Ishikawa (cell line): ENCODE data around the gene FAM114A1.

DNA sequence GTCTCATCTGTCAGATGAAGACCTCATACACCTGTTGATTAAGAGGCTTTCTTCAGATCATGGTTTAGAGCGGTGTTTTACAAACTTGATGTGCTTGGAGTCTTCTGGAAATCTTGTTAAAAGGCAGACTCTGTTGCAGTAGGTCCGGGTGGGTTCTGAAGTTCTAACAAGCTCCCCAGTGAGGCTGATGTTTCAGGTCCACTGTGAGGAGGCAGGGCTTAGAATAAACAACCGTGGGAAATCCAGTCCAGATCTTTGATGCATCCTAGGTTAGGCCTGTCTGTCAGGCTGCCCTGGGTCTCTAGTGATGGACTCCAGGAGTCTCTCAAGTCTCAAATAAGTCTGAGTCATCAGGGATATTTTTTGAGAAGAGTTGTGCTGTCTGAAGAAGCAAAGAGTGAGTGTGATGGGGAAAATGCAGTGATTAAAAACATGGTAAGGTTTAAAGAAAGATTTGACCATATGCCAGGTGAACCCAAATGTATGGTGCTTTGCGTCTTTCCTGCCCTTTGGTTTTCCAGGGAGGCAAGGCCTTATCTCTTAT, 100.6 kb downstream of the PTTG2 start:
- RRBS: no CpG with 5 or more reads among the region's 4 CpGs

GRCh38 chr4:38086431-38086832, 126.2 kb downstream of the PTTG2 start:
- RRBS: no CpG with 5 or more reads among the region's 5 CpGs

GRCh38 chr4:38155334-38155582, 195.1 kb downstream of the PTTG2 start:
- RRBS: no CpG with 5 or more reads among the region's 7 CpGs

DNA sequence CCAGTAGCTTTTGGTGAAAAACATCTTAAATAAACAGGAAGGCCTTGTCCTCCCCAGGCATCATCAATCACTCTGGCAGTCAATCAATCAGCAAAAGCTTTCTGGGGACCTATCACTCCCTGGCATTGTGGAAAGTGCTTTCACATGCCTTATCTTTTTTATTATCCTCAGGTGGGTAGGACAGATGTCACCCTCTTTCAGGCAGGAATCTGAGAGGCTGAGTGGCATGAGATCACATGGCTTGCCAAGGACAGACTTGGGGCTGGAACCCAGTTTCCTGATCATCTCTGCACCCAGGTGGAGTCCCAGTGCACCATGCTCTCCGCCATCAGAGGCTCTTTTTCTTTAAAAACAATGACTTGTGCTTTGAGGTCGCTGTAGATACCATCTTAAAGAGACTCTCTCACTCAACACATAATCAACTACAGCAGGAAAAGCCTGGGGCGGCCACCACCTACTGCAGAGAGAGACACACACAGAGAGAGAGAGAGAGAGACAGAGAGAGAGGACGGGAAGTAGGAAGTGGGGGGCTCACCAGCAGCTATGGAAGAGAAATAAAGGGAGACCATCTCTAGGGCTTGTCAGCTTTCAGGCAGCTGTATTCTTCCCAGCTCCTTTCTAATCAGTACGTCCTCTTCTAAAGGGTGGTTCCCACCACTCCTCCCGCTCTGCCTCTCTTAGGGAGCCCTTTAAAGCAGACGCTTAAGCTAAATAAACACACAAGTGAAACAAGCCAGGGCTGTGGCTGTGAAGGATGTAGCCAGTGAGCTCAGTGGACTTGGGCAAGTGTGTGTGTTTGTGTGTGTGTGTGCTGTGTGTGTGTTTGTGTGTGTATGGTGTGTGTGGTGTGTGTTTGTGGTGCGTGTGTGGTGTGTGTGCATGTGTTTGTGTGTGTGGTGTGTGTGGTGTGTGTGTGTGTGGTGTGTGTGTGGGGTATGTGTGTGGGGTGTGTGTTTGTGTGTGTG, 282.9 kb downstream of the PTTG2 start:
- RRBS: no CpG with 5 or more reads among the region's 8 CpGs

- RRBS: no CpG with 5 or more reads among the region's 7 CpGs
Measured at GRCh38 chr4:38279373-38280089, 319.3 kb downstream of the PTTG2 start.

GRCh38 chr4:38490037-38490766, 173.8 kb upstream of the KLF3 start:
- RRBS: no CpG with 5 or more reads among the region's 7 CpGs

DNA sequence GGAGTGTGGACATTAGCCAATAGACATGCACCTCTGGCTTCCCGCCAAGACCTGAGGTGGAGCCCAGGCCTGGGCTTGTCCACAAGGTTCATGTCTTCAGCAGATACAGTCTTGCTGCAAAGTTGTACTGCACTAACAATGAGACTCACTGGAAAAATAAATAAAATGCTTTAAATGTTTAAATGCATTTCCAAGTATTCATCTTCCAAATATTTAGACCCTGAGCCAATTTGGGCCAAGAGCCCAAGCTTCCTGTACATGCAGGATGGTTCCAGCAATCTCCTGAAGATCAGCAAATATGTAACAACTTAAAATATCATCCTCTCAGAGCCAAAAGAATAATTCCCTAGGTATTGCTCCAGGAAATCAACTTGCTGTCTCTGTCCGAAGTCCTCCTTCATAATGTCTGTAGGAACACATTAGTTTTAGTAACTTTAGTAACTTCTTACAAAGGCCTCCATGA, 98.6 kb upstream of the KLF3 start:
- RRBS: no CpG with 5 or more reads among the region's 2 CpGs

GRCh38 chr4:38686506-38687005, 22.6 kb downstream of the KLF3 start:
- RRBS: no CpG with 5 or more reads among the region's 6 CpGs

GRCh38 chr4:38697080-38698328, 33.5 kb downstream of the KLF3 start:
- RRBS: no CpG with 5 or more reads among the region's 16 CpGs

- RRBS: no CpG with 5 or more reads among the region's 4 CpGs
Measured at GRCh38 chr4:38698431-38699133, 34.6 kb downstream of the KLF3 start.

DNA sequence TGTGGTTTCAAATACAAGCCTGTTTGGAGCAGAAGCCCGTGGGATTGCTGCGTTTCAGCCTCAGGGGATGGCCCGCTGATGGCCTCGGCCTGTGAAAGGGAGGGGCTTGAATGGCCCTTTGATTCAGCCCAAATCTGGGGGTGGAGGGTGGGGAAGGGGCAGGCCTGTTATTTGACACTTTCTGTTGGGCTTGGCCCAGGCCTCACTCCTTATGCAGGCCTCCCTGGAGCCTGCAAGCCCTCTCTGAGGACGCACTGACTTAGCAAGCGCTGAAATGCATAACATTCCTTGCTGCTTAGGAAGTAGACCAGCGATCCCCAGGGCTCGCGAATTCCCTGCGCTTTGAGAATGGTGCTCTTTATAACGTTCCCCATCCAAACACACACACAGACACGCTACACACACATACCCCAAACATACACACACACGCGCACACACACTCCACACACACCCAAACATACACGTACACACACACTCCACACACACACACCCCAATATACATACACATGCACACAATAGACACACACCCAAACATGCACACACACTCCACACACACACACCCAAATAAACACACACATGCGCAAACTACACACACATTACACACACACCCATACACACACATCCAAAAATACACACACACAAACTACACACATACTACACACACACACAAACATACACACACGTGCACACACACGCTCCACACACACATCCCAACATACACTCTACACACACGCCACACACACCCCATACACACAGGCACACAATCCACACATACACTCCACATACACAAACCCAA, 29.6 kb downstream of the TLR10 start:
- RRBS: no CpG with 5 or more reads among the region's 19 CpGs

DNA sequence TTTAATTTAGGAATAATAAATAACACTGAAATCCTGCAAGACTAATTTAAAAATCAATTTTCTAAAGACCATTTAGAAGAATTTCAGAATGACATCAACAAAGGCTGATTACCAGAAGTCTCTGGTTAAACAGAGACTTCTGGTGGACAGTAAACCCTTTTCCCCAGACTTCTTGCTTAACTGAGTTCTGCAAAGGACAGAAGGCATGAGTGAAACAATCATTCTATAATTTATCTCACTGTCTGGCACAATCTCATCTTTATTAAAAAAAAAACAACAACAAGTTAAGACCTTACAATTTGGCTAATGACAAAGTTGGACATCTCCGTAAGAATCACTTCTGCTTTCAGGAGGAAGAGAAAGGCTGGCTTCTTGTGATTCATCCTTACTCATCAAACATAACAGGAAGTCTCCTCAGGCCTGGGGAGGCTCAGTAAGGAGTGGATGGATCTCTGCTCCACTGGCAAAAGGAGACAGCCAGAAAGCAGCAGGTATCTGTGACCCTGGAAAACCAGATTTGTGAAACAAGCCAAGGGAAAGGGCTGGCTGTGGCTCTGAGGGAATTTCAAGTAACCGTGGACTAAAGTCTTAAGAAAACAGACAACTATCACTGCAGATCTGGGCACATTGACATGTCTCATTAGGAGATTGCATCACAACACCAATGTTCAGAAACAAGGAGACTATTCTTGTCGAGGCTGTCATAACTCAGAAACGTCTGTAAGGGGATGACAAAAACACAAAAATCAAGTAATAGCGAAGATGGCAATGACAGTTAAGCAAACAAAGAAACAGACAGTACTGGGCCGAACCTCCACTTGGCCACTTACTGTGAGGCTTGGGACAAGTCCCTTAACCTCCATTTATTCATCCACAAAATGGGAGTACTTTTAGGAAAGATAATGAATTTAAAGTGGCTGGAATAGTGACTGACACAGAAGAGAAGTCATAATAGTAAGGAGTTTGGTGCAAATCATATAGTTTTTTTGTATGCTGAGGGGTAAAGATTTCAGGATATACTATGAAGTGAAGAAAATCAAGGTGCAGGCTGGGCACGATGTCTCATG, 1.1 kb upstream of the TLR6 start:
- RRBS: no CpG with 5 or more reads among the region's 7 CpGs

GRCh38 chr4:38867281-38867898, at the start of gene FAM114A1:
Gene FAM114A1 (plus strand): TSS chr4:38867806.
- RRBS: 2% methylated on average over 25 of the region's 56 CpGs

- RRBS: no CpG with 5 or more reads among the region's 8 CpGs
Measured at GRCh38 chr4:38922565-38923164, 55.1 kb downstream of the FAM114A1 start.

DNA sequence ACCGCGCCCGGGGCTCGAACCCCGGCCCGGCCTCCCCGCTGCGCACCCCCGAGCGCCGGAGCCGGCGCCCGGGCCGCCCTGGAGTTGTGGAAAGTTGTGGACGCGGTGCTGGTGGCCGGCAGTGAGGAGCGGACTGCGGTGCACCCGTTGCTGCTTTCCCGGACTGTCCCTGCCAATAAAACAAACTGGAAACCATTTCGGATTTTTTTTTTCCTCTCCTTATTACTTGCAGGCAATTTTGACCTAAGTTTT, 13.0 kb upstream of the TMEM156 start:
- RRBS: 3% methylated on average over 9 of the region's 23 CpGs

GRCh38 chr4:39045540-39045800, 13.3 kb upstream of the TMEM156 start:
- RRBS: 61% methylated on average over 2 of the region's 11 CpGs

- RRBS: no CpG with 5 or more reads among the region's 9 CpGs
Measured at GRCh38 chr4:39117700-39118397, 55.8 kb downstream of the KLHL5 start.

DNA sequence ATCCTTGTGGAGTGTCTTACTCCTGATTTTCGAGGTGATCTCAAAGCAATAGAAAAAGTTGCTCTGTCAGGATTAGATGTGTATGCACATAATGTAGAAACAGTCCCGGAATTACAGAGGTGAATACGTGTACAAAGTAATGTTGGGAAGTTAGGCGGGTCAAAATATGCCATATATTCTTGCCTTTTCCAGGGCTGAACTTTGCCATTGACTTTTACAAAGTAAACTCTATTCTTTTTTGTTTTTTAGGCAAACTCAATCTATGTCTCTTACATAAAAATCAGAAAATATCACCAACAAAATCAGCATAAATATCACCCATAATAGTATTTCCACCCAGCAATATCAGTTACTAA, 8.7 kb downstream of the LIAS start:
- RRBS: no CpG with 5 or more reads among the region's 4 CpGs

GRCh38 chr4:39501894-39502447, 25.3 kb downstream of the UGDH start:
- RRBS: no CpG with 5 or more reads among the region's 1 CpG

- RRBS: no CpG with 5 or more reads among the region's 4 CpGs
Measured at GRCh38 chr4:39626142-39626817, 12.4 kb downstream of the SMIM14 start.